Tongue (tissue), 2 donors: ENCODE measurements around the genes GRIN3A, CYLC2 and FSD1L.

DNA sequence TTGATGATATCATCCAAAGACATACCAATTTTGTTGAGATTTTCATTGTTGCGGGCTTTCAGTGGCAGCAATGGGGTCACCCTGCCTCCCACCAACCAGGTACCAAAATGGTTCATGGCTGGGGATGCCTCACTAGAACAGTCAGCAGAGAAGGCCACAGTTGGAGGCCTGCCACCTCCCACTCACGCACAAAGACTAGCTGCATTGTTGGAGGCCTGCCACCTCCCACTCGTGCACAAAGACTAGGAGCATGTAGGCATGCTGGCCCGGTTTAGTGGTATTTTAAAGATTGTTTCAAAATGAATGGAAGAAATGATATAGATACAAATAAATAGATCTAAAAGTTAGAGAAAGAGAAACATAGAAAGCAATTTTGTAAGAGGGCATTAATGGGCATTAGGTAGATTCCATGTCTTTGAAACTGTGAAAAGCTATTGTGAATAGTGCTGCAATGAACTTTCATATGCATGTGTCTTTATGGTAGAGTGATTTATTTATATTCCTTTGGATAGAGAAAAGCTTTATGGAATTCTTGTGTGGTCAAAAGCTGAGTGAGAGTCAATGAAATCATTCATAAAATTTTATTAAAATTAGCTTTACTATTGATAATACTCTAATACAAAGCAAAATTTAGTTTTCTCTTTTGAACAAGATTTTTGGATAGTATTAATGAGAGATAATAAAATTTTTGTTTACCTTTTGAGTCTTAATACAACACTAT lies 8.2 kb downstream of the BAAT start:
- RAMPAGE, long total RNA = no peak

GRCh38 chr9:101397635-101398254 lies 673 bp downstream of the MRPL50 start:
- RAMPAGE, long total RNA = no peak

DNA sequence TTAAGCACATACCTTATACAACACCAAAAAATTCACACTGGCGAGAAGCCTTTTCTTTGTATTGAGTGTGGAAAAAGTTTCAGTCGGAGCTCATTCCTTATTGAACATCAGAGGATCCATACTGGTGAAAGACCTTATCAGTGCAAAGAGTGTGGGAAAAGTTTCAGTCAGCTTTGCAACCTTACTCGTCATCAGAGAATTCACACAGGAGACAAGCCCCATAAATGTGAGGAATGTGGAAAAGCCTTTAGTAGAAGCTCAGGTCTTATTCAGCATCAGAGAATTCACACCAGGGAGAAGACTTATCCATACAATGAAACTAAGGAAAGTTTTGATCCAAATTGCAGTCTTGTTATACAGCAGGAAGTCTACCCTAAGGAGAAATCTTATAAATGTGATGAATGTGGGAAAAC lies 10.1 kb downstream of the ZNF189 start:
- RAMPAGE, long total RNA = no peak

DNA sequence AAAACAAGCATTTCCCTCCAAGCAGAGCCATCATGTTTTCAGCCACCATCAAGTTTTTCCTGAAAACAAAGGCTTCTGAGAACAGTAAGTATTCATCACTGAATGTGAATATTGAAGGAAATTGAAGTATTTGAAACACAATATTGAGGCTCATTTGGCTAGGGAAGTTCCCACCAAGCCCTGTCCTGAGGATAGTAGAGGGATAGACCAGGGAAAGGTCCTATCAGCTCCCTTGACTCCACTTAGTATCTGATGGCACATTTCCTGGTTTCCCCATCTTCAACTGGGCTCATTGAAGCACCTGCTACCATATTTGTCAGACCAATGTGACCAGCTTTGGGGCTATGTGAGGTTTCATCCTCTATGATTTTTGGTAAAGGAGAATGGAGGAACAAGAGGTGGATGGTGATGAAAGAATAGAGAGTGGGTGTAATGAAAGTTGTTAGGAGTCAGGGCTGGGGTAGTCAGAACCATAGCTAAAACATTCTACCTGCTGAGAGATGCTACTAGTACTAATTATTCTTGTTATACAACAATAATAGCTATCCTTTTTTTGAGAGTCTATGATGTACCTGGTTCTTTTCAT lies 1.7 kb upstream of the ALDOB start:
- RAMPAGE, long total RNA = no peak

GRCh38 chr9:101551993-101552880 lies 18.6 kb downstream of the RNF20 start:
- RAMPAGE, long total RNA = no peak

- RAMPAGE, long total RNA = no peak
Observed at GRCh38 chr9:101738403-101738881, at the start of gene GRIN3A. GRIN3A (minus strand) TSS chr9:101738647.

DNA sequence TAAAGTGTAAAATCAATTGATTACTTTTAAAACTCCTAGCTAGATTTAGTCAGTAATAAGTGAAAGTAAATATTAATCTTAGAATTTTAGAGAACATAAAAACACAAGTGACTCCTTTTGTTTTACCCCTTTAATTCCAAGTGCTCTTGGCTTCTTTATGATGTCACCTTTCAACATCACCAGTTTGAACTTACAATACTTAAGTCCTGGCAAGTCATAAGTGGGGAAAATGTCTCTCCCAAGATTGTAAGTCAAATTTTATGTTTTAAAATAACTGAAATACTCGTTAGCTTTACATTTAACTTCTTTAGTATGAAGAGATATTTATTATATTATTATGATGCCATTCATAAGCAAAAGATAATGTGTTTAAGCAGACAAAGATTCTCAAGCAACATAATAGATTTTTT lies at the start of gene CYLC2:
TSS of gene CYLC2 (plus strand) at position 182 of the 410 bp plus-strand sequence.
- RAMPAGE, long total RNA = no peak

- RAMPAGE, long total RNA = no peak
Observed at GRCh38 chr9:104117940-104118504, 23.9 kb downstream of the SMC2 start.

DNA sequence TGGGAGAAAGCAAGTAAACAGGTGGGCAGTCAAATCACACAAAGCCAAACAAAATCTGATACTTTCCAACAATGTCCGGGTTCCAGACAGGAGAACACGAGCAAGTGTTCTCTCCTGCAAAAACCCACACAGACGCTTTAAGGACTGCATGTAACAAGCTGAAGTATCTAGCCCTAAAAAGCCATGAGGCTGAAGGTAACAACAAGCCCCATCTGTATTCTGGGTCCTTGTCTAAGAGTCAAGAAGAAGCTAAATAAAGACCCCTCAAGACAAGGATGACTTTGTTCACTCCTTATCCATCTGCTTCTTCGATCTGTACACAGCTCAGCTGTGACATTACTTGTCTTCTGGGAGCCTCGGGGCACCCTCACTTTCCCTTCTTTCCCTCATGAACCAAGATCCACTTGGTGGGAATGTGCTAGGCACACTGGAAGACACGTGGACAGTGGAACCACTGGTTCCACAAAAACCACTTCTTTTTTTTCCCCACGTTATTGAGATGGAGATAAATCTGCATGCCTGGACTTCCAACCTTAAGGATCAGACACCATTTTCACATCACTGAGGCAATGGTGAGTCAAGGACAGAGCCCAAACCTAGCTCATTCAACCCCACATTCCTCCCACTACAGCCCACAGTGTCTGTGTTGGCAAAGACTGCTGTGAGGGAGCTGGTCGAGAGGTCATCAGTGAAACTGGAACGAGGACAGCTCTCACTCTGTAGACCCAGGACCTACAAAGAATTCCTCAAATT lies 75.0 kb downstream of the ABCA1 start:
- RAMPAGE, long total RNA = no peak

- RAMPAGE, long total RNA = no peak
Observed at GRCh38 chr9:104860241-104860816, 67.6 kb downstream of the ABCA1 start.

DNA sequence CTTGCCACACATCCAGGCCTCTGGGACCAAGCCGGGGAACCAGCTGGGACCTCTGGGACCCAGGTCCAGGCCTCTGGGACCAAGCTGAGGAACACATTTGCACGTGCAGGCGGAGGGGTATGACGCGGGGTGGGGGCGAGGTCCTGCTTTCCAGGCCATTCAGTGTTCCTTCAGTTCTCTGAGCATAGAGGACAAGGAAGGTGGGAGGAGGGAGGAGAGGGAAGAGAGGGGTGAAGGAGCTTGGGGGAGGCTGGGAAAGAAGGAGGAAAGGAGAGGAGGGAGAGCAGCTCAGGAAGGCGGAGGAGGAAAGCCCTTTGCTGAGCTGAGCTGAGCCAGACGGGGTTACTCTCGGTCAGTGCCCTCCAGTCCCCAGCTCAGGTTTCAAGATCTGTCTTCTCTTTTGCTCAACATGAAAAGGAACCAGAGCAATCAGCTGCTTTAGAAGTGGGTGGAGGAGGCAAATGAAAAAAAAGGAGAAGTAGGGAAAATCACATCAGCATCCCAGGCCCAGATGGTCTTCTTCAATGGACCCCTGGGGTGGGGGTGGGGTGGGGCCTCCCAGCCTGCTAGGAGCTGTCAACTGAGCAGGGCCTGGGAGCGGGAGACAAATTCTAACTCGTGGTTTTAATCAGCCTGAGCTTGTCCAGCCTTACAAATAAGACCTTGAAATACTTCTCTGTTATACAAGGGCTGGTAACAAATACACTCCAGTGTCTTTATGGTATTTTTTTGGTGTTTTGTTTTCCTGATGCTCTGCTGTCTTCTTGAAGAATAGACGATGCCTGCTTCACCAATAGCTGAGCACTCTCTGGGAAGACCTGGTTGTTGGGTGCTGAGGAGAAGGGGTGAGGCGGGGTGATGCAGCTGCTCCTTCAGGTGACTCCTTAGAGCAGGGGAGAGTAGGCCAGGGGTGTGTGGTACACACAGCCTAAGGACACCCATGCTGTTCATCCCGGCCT lies 58.9 kb downstream of the ABCA1 start:
- RAMPAGE, long total RNA = no peak

DNA sequence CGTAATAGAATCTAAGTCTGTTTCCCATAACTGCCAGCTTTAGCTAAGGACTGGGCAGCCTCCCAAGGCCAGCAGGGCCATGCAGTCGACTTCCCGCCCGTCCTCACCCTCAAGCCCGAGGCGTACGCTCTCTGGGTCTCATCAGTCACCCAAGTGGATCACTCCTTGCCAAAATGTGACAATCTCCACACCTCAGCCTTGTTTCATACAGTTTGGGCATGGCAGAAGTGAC lies 20.3 kb downstream of the ABCA1 start:
- RAMPAGE, long total RNA = no peak

- RAMPAGE, long total RNA = no peak
Observed at GRCh38 chr9:104990817-104991626, 63.1 kb upstream of the ABCA1 start.

- RAMPAGE, long total RNA = no peak
Observed at GRCh38 chr9:105026970-105027454, 99.1 kb upstream of the ABCA1 start.

- RAMPAGE, long total RNA = no peak
Observed at GRCh38 chr9:105065977-105066681, 138.2 kb upstream of the ABCA1 start.

GRCh38 chr9:105296655-105297353 lies 52.4 kb downstream of the SLC44A1 start:
- RAMPAGE, long total RNA = no peak

DNA sequence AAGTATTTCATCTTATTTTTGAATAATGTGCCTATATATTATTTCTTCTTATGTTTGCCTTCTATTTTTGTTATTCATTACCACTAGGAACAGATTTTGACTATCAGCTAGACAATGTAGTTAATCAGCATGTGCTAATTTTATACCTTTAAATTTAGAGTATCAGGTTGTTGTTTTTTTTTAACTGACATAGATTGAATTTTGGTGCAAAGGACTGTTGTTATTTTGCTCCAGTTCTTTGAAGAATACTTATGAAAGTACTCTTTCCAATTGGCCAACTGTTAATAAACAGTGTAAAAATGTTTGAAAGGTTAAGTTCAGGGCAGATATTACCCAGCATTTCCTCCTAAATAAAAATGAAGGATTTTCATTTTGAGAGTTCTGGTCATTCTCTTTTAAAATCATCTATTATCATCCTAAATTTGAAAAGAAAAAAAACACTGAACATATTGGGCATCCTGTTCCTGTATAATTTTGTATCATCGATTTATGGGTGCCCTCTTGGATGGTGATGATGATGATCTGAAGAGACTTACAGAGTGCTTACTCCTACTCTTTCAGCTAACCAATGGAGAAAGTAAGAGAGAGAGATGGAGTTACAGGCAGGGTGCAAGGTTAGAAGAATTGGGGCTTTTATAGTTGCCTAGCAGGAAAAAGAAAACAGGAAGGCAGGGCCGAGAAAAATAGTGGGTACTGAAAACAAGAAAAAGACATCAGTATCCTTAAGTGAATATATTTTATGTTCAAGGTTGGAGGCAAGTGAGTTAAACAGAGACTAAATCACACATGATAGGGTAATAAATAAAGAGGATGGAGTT lies 94.6 kb upstream of the FSD1L start:
- RAMPAGE, long total RNA = no peak

GRCh38 chr9:105447598-105448975 lies at the start of gene FSD1L:
FSD1L (plus strand) TSS chr9:105448034.
- RAMPAGE, long total RNA = no peak

DNA sequence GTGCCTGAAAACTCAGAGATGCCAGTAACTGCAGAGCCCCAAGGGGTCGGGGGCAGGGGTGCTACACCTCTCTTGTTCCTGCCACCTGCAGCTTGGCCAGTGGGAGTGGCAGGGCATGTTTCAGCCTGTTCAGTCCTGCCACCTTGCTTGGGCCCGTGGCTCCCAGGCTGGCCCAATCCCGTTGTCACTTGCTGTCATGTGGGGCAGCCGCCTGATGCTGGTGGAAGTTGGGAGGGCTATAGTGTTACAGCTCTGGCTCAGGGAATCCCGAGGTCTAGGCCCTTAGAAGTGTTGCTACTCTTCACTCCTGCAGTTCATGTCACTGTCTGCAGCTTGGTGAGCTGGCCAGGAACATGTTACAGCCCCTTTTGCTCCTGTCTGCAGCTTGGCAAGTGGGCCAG lies 10.1 kb downstream of the FSD1L start:
- RAMPAGE, long total RNA = no peak

GRCh38 chr9:105621031-105621416 lies 41.2 kb upstream of the TAL2 start:
- RAMPAGE, long total RNA = no peak